Gallbladder (tissue), 1 donor: ENCODE measurements around a stretch of chr6.

DNA sequence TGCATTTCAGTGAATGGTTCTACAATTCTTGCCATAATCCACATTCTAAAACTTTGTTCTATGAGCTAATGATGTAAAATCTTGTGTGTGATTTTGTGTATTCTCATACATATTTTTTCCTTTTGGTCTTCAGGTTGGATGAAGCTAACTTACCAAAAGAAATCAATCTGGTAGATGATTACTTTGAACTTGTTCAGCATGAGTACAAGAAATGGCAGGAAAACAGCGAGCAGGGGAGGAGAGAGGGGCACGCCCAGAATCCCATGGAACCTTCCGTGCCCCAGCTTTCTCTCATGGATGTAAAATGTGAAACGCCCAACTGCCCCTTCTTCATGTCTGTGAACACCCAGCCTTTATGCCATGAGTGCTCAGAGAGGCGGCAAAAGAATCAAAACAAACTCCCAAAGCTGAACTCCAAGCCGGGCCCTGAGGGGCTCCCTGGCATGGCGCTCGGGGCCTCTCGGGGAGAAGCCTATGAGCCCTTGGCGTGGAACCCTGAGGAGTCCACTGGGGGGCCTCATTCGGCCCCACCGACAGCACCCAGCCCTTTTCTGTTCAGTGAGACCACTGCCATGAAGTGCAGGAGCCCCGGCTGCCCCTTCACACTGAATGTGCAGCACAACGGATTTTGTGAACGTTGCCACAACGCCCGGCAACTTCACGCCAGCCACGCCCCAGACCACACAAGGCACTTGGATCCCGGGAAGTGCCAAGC, 11.4 kb downstream of the TNFAIP3 start:
- PRO-cap = no peak

- PRO-cap = no peak
These were observed 35.5 kb downstream of the HEBP2 start for GRCh38 chr6:138439361-138440069.

GRCh38 chr6:138507830-138508474, 8.7 kb upstream of the NHSL1 start:
- PRO-cap = no peak

DNA sequence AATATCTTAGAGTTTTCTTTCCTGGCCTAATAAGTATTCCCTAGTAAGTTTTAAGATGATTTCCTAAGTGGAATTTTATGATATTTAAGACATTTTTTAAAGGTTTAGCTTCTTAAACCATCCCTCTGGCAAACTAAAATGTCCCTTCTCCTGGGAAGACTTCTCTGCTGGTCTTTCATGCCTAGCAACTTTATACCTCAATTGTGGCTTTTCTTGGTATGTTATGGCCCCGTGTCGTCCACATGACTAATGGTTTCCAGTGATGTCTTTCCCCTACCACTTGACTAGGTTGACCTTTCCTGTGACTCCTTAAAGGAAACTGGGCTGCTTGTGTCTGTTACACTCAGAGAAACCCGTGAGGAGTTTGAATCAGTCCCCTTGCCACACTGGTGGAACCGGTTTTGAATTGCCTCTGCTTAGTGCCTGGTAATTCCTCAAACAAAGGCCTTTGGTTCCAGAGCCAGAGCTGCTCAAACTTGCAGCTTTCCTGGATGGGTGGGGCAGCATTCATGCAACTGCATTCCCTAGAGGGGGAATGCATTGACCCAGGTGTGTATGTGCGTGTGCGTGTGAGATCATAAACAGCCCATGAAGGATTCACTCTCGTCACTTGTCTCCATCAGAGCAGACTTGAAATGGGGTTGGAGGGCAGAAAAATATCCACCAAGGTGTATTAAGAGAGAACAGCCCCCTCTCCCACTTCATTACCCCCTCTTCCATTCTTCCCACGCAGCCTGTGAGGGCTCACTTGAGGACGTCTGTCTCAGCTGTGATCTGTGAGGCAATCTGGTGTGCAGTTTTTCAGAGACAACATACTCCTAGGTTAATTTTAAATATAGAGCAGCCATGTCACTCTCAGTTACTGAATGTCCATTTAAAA, 22.0 kb downstream of the ECT2L start:
- PRO-cap = no peak

DNA sequence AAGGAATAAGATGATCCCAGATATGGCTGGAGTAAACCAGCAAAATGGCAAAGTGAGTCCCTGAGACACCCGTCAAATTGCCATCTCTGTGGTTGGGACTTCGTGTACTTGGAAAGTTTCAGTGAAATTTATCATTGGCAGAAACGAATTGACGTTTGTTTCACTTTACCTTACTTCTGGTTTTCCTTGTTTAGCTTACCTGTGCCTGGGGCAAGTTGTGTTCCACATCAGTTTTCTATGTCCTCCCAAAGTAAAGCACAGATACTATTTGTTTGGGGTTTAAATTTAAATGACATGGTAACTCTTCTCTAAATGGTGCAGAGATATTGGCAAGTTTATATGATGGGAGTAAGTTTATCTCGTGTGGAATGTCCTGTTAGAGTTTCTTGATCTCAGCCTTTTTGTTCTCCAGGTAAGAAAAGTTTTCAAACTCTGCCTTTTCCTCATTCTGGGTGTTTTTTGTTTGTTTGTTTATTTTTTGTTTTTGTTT, 56.7 kb downstream of the ECT2L start:
- PRO-cap = no peak

DNA sequence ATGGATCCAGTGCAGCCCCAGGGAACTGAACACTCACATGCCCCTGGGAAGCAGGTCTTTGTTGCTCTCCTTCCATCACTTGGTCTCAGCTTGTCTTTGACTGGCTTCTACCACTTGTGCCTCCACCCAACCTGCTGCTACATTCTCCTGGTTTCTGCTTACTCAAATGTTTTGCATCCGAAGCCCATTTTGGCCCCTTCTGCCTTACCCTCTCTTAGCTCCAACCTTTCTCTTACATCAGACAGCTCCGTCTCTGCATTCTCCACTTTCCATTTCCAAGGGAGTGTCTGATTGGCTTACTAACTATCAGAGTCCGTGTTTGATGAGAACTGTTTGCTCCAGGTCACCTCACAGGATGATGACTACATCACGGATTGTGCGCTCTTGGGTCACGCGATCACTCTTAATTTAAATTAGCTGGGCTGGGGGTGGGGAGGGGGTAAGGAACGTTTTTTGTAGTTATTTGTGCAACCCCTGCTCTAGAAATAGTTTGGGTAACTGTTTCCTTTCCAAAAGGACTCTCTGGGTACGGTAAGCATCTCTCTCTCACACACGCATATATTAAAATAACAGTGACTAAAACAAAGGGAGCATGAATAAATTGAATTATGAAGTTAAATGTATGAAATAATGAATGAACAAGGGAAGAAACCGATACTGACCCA, 809 bp upstream of the ABRACL start:
- PRO-cap = bidirectional peak, plus-strand start at position 346 of the sequence, minus-strand start at position 264 of the sequence

DNA sequence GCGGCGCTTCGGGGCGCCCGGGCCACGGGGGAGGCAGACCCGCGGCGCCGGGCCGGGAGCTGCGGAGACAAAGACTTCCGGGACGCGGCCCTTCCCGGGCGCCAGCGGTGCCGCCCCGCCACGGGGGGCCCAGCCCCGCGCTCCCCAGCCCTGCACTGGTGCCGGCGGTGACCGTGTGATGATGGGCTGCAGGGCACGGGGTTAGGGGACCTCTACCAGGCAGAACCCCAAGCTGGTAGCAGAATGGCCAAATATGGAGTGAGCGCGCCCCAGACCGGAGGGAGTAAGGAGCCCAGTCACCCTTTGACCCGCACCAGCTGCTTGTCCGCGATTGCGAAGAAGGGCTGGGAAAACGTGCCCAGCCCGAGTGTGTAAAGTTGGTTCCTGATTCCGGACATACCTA, 886 bp downstream of the ABRACL start:
- PRO-cap = unidirectional peak, minus-strand start at position 285 of the sequence

GRCh38 chr6:139238781-139239573, 52.8 kb downstream of the TXLNB start:
- PRO-cap = no peak

DNA sequence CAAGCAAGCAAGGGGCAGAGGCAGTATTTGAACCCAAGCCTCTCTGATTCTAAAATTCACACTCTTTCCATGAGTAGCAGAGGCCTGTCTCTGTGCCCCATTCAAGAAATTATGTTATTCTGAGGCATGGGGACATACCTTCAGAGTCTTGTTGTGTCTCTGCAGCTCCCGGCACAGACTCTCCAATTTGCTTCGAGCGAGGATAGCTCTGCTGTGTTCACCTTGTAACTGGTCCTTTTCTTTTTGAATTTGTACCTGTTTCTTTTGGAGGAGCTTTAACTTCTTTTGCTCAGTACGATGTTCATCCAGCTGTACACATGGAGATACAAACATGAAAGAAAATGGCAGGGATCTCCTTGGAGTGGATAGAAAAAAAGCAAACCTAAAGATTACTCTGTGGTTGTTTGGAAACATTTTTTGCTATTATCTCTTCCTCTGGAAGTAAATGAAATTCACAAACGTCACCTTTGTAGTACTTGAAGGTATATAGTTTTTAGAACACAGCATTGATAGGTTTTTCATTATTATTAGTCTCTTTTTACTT, 21.4 kb downstream of the TXLNB start:
- PRO-cap = no peak

DNA sequence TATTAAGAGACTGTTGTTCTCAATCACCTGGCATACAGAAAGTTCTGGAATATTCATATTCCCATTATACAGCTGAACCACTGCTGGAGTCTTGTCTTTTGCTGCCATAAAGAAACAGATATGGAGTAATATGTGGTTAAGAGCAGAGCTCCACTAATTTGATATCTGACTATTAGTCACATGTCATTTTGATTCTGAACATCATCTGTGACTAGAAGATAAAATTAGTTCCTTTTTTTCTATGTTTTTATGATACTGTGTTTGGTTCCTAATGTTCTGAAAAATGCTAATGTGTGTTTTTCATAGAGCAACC, 33.2 kb upstream of the TXLNB start:
- PRO-cap = no peak

DNA sequence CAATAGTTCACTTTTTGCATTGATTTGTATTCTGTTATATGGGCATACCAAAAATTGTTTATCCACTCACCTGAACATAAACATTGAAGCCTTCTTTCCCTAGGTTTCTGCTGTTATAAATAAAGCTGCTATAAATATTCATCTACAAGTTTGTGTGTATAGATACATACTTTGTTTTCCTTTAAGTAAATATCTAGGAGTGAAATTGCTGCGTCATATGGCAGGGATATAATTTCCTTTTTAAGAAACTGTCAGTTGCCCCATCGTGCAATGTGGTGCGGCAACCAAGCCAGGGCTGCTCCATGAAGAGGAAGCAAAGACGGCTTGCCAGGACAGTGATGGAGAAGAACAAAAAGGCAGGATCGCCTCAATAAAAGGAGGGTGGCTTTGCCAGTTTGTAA, 36.7 kb downstream of the CITED2 start:
- PRO-cap = no peak

DNA sequence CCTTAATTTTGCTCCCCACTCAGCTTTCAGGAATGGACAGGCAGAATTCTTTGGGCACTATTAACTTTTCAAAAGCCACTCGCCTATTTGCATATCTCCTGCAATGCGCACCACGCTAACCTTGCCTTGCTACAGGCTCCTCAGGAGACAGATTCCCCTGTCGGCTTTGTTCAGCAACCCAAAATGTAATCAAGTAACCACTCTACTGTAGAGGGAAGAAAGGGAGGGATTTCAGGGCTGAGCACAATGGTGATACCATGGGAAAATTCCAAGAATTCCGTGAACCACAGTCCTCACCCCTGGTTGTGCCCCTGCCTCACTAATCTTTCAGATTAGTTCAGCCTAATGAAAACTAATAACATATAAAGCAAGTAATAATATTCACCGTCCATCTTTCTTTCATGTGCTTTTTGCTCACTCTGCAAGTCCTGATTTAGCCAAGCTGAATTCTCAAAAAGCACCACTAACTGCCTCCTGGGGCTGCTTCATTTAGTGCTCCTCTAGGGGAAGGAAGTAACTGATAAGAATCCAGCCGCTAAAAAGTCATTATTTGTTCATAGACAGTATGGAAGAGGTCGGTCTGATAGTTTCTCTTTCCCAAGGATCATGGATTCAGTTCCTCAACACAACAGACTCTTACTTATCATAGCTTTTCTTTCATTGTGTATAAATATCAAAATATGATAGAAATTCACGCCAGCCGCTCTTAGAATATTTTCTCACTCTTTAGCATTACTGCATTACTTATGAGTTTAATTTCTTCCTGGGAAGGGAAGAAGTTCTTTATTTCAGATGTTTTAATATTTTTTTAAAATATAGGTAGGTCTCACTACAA, 6.5 kb downstream of the CITED2 start:
- PRO-cap = no peak

GRCh38 chr6:139372357-139372635, 2.2 kb downstream of the CITED2 start:
- PRO-cap = no peak

DNA sequence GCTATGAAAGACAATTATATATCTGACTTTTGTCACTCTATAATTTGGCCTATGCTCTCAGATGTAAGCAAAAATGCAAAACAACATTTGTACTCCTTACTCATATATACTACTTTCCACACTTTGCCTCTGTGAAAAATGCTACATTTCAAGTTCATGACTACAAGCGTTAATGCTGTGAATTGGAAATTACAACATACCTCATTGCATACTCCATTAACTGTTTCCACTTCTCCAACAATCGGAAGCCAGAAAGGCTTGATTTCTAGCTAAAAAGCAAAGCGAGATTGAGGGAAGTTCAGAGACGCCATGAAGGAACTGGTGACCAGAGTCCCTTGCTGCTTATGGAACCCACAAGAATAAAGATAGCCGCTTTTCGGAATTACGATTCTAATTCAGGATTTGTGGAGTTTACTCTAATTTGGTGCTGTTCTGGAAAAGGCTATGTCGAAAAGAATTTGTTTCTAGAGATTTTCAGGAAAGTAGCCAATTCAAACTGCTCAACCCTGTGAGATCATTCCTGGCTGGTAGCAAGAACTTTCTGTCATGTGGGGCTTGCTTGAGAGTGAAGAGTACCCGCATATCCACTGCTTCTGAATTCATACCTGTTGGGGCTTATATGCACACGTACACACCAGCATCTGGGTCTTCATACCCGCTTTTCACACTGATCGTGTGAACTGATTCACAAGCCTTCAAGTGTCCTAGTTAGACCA, 98.0 kb upstream of the CITED2 start:
- PRO-cap = no peak

GRCh38 chr6:139474839-139475047, 100.3 kb upstream of the CITED2 start:
- PRO-cap = no peak

GRCh38 chr6:139486162-139486664, 111.8 kb upstream of the CITED2 start:
- PRO-cap = no peak

DNA sequence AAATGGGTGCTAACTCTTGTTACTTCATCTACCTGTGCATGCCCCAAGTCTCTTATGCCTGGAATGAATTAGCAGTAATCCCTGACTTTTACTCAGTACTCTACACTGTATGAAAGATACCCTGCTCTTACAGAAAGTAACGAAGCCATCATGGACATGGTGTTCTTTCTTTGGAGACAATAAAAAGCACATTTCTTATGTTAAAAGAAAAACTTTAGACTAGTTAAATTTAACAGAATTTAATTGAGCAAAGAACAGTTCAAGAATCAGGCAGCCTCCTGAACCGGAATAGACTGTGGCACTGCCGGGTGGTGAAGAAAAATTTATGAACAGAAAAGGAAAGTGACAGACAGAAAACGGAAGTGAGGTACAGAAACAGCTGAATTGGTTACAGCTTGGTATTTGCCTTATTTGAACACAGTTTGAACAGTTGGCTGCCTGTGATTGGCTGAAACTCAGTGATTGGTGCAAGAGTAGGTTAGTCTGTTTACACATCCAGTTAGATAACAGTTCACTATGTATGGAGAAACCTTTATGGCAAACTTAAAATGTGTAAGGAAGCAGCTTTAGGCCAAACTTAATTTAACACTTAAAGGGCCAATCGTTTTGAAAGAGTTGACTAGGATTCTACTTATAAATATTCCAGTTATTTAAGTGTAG, 115.9 kb upstream of the CITED2 start:
- PRO-cap = no peak

DNA sequence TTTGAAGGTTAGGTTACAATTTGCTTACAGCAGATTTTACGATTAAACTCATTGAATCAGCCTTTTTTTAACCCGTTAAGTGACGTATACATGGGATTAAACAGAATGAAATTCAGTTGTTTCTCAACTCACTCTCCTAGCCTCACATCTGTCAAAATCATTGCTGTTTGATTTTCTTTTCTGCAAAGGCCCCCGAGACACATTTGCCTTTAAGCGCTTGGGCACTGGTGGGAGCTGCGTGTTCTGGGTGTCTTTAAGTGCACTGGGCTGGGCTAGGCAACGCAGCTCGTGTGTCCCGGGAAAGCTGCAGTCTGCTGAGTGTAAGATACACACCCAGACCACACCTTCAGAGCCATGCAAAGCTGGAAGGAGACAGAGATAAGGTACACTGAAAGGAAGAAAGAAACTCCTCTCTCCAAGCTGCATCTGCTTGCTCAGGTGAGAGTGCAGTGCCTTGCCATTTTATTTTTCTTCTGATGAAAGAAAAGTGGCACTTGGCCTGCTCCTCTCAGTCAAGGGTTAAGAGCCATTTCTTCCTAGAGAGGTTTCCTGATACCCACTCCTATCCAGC, 159.6 kb upstream of the CITED2 start:
- PRO-cap = unidirectional peak, minus-strand start at position 313 of the sequence

GRCh38 chr6:139550189-139550728, 175.8 kb upstream of the CITED2 start:
- PRO-cap = no peak

DNA sequence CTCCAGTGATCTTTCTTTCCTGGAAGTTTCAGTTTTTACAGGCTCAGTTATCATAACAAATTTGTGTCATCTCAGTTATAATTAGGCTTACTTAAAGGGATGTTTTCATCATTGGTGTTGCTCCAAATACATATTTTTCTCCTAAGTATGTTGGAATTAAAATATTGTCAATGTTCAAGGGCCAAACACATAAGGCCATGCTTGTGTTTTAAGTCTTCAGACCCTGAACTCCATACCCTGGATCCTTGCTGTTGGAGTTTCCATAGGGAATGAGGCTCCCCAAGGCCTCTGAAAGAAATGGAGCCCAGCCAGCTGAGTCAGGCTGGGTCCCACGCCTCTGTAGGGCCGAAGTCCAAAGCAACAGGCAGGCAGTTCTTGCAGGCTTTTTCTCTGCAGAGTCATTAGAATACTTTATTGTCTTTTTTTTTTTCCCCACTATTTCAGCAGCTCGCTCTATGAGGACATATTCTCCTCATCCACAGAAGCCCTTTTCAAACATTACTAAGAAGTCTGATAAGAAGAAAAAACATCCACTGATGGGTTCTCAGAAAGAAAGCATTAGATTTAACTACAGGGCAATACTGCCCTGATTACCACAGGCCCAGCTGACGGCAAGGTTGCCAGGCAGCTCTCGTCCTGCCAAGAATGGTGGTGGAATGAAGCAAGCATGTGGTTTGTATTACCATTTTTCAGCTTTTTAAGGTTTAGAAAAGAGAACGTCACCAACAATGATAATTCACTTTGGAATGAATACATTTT, 223.3 kb upstream of the CITED2 start:
- PRO-cap = bidirectional peak, plus-strand start at position 348 of the sequence, minus-strand start at position 271 of the sequence